GM12891 (cell line): Measurements from ENCODE around the gene SGO1.

DNA sequence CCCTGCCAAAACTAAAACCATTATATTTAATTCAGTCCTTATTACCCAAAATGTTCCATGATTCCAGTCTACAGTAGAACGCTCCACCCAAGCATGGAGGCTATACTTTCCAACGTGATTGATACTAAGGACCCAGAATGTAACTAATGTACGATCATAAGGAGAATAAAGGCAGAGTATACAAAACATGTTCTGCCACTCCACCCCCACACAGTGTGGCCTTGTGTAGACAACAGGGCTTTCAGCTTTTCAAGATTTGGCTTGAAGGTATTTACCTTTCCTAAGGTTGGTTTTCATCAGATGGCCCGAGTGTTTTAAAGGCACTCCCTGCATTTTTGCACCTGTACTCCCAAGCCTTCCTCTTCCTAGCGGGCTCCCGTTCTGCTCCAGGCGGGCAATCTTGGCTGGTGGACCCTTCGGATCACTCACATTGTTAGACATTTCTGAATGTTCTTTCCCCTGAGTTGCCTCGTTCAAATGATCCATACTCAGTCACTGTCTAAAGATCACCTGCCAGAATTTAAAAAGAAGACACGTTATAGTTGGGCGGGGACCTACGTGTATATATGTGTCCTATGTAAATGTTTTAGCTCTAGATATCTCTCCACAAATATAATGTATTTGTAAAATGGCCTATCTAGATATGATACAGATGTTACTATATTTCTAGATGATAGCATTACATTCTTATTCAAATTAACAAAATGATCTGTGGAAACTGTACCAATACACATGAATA is 4.5 kb downstream of the SATB1 start:
- RRBS: no CpG with 5 or more reads among the region's 12 CpGs

- RRBS: no CpG with 5 or more reads among the region's 29 CpGs
Measured at GRCh38 chr3:19102693-19103519, 45.4 kb upstream of the KCNH8 start.

GRCh38 chr3:19362179-19362713 is 213.9 kb downstream of the KCNH8 start:
- RRBS: no CpG with 5 or more reads among the region's 1 CpG

GRCh38 chr3:19432624-19433107 is 284.4 kb downstream of the KCNH8 start:
- RRBS: no CpG with 5 or more reads among the region's 2 CpGs

DNA sequence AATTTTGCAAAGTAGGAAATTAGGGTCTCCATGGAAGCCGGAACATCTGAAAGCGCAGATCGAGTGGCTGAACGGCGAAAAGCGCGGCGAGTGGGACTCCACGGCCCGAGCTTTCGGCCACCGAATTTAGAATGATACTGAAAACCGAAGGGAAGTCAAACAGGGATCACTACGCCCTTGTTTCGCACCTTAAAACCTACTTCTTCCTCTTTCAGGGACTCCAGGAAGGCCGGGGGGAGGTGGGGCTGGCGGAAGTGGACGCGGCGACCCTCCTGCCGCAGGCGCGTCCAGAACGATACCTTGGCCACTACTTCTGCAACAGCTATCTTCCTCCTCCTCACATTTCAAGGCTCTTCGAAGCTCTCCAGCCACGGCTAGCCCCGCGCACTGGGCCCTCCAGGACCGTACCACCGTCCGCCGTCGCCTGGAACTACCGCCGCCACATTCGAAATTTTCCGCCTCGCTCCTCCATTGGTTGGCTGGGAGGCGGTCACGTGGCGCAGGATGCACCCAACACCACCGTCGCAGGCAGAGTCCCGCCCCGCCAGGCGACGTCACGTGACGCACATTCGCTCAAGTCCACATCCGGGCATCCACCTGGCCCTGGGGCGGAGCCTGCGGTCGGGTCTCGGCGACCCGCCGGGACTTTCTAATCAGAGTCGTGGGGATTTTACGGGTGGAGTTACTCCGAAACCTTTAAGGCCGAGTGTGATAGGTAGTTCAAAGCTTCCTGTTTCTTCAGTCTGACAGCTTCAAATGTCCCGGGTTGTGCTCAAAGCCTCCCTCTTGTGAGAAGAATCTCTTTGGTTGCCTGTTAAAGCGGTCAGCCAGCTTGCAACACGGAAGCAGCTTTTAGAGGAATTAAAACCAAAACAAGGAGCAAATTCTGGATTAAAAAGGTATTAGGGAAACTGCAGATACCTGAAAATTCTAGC is at the start of gene SGO1:
Gene SGO1 (minus strand): TSS at position 447 of the 935 bp plus-strand sequence.
- RRBS: 1% methylated on average over 8 of the region's 65 CpGs

DNA sequence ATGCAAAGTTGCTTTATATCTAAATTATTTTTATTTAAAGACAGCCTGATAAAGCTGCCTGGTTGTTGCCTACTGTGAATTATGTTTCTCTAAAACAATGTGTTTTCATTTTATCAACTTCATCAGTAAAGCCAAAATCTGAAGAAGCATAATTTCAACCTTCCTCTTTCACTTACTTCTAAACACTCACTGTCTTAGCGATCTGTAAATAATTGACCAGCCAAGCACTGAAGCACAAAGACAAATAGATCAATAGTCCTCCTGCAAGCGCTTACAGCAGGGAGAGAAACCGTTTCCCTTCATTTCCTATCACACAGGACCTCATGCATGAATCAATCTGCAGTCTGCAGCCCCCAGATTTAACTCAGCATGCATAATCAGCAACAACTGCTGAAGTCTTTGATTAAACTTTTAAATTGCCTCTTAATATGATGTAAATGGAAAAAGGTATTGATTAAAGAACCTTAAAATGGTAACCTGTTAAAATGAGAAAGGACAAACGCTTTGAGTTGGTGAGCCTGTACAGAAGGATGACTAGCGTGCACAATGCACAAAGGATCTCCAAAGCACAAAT is 370.1 kb upstream of the ZNF385D start:
- RRBS: no CpG with 5 or more reads among the region's 5 CpGs

GRCh38 chr3:22372284-22373251 is 621.6 kb upstream of the ZNF385D start:
- RRBS: 11% methylated on average over 20 of the region's 77 CpGs

GRCh38 chr3:23268930-23269783 is 66.0 kb downstream of the UBE2E2 start:
- RRBS: no CpG with 5 or more reads among the region's 5 CpGs

GRCh38 chr3:23710573-23711184 is 95.1 kb upstream of the UBE2E1 start:
- RRBS: no CpG with 5 or more reads among the region's 9 CpGs

DNA sequence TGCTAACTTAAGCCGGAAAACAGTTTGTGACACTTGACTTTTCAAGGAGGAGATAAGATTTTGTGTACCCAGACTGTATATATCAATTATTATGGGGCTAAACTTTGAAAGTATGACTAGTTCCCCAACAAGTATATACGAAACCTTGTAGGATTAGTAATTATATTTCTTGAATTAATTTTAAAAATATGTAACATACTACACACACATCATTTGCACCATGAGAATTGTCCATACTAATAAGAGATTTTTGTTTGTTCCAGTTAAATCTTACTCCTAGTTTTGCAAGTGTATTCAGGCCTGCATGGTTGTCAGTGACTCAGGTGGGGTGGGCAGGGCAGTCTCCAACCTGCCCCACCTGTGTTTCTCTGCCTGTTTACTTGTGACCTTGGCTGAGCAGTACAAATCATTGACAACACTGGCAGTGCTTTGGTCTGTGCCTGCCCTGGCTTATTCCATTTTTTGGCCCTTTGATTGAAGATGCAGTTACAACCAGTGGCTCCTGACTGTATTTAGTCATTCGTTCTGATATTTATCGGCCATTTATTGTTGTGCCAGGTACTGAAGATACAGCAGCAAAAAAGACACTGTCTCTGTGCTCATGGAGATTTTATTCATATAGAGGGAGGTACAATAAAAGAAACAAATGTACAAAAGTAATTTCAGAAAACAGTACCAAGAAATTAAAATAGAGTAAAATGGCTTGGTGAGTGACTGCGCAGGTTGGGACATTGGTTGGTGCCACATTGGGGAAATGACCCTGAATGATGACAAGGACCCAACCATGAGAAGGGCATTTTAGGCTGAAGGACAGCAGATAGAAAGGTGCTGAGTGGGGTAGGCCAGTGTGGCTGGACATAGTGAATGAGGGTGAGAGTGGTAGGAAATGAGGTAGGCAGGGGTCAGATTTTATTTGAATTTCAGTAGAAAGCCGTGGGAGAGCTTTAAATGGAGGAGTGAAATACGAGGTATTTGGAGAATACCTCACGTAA is 19.4 kb downstream of the UBE2E1 start:
- RRBS: no CpG with 5 or more reads among the region's 8 CpGs

GRCh38 chr3:23920673-23921619 is 4.0 kb downstream of the RPL15 start:
- RRBS: no CpG with 5 or more reads among the region's 3 CpGs

- RRBS: no CpG with 5 or more reads among the region's 15 CpGs
Measured at GRCh38 chr3:23943880-23944660, 1.0 kb upstream of the NR1D2 start.

GRCh38 chr3:23964769-23965253 is 19.7 kb downstream of the NR1D2 start:
- RRBS: no CpG with 5 or more reads among the region's 3 CpGs

- RRBS: no CpG with 5 or more reads among the region's 3 CpGs
Measured at GRCh38 chr3:23975063-23975316, 29.9 kb downstream of the NR1D2 start.

GRCh38 chr3:24466221-24466783 is 28.3 kb downstream of the THRB start:
- RRBS: no CpG with 5 or more reads among the region's 3 CpGs

DNA sequence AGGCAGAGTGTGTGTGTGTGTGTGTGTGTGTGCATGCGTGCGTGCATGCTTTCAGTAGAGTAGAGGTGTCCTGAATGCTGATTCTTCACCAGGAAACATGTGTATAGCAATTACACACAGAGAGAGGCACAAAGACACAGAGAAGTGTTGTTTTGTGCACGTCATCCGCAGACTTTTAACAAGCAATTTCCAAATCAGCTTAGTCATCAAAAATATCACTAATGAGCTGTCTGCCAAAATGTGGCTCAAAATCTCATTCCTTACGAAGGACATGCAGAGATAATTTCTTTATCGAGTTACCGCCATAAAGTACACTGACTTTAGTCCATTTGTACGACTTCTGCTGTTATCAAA is 275.0 kb upstream of the RARB start:
- RRBS: no CpG with 5 or more reads among the region's 8 CpGs

GRCh38 chr3:25385627-25386320 is 42.3 kb upstream of the RARB start:
- RRBS: no CpG with 5 or more reads among the region's 8 CpGs

DNA sequence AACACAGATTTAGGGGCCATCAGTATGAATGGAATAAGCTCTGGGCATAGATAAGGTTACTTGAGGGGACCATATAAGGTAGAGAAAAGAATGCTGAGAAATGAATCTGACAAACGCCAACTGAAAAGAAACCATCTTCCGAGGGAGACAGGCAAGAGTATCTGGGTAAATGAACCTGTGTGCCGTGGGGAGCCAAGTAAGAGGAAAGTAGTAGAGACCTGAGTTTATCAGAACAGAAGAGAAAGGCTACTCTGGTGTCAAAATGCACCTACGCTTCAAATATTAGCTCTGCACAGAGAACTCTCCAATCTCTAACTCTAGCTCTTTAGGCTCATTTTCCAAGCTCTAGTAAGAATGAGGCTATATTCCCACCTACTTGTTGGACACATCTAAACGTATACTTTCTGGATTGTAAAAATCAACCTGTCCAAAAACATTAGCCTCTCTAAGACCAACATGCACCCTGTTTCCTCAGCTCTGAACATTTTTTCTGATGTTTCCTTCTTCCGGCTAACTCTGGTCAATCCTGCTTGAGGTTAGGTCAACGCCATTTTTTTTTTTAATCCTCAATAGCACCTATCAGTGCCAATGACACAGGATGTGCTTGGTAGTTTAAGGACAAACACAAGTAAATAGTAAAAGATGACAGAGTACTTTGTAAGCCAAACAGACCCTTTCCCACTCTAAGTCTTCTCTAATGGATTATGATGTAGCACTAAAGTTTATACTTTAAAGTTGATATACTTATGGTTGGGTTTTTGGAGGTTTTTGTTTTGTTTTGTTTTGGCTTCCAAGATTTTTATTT is 53.4 kb downstream of the TOP2B start:
- RRBS: no CpG with 5 or more reads among the region's 7 CpGs

DNA sequence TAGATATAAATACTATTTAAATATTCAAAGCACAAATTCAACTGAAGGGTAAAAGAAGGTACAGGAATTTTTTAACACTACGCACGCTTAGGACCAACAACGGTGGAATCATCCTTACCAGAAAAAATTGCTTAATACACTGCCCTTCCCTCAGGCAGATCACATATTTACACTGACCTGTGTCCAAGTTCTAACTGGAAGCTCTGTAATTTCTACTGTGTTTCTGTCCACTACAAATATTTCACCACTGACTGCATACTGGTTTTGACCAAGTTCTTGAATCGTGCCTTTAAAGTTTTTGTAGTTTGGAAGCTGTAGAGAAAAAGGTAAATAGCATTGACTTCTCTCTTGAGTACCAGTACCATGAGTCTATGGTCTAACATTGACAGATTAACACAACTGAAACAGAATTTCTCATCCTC is 44.2 kb downstream of the TOP2B start:
- RRBS: no CpG with 5 or more reads among the region's 4 CpGs

DNA sequence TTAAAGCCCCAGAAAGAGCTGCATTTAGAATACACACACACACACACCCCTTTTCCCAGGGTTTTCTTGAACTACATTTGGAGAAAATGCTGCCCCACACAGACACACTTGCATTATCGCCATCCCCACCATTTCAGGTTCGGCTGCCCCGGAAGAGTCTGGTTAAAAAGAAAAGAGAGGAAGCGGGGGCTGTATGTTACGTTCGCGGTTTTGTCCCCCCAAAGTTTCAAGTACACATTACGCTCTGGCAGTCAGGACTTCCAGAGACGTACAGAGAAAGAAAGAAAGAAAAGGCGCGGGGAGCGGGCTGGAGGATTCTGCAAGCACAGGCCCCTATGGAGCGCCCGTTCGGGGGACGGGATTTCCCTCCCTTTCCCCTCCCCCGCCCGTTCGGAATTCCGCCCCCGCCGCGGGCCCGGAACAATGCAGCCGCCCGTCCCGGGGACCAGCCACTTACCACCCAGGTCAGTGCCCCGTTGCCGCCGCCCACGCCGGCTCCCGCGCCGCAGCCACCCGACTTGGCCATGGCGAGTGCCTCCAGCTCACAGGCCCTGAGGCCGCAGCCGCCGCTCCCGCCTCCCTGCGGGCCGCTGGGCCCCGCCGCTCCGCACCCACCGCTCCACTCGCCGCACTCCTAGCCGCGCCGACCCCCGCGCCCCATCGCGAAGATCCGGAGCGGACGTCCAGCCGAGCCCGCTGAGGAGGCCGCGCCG is 779 bp downstream of the TOP2B start:
- RRBS: under 1% methylated on average over 14 of the region's 64 CpGs